Fallopian tube (tissue), 1 donor: ENCODE results near the genes SLC27A6, LYRM7 and RAPGEF6.

- PRO-cap: unidirectional peak, plus-strand start at chr5:128082824
Measured at GRCh38 chr5:128082548-128082938, 1.0 kb upstream of the SLC12A2 start.

GRCh38 chr5:128082939-128083691 lies 451 bp upstream of the SLC12A2 start:
- PRO-cap: bidirectional peak, plus-strand start at chr5:128083766, minus-strand start at chr5:128083607

DNA sequence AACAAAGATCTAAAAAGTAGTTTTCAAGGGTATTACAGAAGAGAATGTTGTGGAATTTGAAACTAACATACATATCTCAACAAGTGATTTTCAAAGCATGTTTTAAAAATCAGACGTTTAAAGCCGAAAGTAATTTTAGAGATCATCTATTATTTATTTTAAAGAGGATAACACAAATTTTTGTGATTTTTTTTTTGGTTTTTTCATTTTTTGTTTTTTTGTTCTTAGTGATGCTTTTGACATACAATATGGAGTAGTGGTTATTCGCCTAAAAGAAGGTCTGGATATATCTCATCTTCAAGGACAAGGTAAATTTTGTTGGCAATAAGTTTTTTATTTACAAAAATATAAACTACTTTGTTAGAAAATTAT lies 87.9 kb downstream of the SLC12A2 start:
- PRO-cap: no peak

DNA sequence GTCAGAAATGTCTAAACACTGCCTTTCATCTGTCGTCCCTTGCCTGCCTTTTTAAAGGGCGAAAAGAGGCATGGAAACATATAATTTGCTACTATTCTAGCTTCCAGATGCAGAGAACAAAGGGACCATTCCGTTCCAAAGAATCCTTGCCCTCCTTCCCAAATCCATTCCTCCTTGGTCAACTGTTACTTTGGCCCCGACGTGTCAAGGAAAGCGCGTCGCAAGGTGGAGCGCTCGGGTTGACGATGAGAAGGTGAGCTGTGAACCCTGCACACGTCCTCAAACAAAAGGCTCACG lies 1.4 kb downstream of the FBN2 start:
- PRO-cap: no peak

DNA sequence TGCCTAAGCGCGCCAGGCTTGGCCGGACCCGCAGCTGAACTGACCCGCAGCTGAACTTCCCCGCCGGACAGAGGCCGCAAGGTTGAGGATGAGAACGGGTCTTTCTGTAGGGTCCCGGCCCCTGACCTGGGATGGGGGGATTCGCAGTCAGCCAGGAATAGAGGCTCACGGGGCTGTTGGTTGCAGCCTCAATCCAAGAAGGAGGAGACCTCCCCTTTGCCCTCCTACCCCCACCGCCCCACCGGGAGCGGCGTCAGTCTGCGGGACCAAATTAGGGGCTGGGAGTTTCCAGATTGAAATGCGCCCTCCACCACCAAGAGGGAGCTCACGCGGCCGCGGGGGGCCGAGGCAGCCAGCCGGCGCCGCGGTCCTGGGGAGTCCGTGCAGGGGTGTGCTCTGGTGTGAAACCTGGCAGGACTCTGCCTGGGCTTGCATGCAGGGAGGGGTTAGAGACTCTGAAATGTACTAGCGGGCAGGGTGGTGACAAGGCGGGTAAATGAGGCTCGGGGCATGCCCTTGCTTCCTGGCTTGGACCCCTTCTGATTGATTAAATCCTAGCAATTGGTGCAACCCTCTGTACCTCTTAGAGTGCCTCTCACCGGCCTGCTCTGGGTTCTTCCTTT lies 937 bp upstream of the FBN2 start:
- PRO-cap: no peak

DNA sequence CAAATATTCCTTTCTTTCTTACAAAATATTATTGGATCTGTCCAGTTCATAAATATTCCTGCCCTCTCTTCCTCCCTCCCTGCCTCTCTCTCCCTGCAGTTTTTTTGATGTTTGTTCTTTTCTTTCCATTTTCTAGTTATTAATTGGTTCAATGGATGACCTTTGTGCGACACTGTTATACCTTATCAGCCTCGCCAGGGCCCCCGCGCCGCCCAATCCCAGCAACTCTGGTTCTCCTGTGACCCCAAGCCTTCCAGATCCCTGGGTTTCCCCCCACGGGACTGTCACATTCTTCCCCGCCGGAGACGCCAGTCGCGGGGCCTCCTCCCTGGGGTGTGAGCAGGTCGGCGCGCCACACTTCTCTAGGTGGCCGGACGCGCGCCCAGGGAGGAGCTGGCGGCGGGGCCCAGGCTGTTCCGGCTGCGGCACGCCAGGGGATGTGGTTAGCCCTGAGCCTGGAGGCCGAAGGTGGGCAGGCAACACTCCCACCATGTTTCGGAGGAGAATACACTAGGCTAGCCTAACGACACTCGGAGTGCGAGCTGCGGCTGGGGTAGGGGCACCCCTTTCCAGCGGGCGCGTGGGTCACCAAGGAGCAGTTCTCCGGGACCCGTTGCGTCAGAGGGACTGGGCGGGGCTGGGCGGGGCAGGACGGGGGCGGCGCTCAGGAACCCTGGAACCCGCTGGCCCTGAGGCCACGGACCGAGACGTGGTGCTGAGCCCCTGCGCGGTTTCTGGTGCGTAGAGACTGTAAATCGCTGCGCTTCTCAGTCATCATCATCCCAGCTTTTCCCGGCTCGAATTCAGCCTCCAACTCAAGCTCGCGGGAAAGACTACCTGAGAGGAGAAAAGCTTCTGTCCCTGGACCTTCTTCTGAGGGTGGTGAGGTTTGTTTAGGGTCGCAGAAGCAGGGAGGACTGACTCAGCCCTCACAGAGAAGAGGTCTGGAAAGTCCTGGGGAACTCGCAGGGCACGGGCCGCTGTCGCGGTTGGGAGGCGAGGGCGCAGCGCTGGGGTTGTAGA lies at the start of gene SLC27A6:
SLC27A6 (plus strand) TSS at position 678 of the 1,023 bp plus-strand sequence.
- PRO-cap: bidirectional peak, plus-strand start at position 355 of the sequence, minus-strand start at position 337 of the sequence; bidirectional peak, plus-strand start at position 698 of the sequence, minus-strand start at position 620 of the sequence

DNA sequence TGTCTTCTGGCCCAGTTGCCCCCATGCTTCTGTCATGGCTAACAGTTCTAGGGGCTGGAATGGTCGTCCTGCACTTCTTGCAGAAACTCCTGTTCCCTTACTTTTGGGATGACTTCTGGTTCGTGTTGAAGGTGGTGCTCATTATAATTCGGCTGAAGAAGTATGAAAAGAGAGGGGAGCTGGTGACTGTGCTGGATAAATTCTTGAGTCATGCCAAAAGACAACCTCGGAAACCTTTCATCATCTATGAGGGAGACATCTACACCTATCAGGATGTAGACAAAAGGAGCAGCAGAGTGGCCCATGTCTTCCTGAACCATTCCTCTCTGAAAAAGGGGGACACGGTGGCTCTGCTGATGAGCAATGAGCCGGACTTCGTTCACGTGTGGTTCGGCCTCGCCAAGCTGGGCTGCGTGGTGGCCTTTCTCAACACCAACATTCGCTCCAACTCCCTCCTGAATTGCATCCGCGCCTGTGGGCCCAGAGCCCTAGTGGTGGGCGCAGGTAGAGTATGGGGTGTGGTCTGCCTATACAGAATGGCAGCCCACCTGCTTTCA lies 905 bp downstream of the SLC27A6 start:
- PRO-cap: no peak

- PRO-cap: bidirectional peak, plus-strand start at chr5:129094751, minus-strand start at chr5:129094490
Measured at GRCh38 chr5:129094384-129094637, 238 bp upstream of the ISOC1 start.

DNA sequence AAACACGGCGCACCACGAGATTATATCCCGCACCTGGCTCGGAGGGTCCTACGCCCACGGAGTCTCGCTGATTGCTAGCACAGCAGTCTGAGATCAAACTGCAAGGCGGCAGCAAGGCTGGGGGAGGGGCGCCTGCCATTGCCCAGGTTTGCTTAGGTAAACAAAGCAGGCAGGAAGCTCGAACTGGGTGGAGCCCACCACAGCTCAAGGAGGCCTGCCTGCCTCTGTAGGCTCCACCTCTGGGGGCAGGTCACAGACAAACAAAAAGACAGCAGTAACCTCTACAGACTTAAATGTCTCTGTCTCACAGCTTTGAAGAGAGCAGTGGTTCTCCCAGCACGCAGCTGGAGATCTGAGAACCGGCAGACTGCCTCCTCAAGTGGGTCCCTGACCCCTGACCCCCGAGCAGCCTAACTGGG lies 347.0 kb downstream of the HINT1 start:
- PRO-cap: no peak

GRCh38 chr5:131163725-131164083 lies 1.4 kb downstream of the HINT1 start:
- PRO-cap: no peak

DNA sequence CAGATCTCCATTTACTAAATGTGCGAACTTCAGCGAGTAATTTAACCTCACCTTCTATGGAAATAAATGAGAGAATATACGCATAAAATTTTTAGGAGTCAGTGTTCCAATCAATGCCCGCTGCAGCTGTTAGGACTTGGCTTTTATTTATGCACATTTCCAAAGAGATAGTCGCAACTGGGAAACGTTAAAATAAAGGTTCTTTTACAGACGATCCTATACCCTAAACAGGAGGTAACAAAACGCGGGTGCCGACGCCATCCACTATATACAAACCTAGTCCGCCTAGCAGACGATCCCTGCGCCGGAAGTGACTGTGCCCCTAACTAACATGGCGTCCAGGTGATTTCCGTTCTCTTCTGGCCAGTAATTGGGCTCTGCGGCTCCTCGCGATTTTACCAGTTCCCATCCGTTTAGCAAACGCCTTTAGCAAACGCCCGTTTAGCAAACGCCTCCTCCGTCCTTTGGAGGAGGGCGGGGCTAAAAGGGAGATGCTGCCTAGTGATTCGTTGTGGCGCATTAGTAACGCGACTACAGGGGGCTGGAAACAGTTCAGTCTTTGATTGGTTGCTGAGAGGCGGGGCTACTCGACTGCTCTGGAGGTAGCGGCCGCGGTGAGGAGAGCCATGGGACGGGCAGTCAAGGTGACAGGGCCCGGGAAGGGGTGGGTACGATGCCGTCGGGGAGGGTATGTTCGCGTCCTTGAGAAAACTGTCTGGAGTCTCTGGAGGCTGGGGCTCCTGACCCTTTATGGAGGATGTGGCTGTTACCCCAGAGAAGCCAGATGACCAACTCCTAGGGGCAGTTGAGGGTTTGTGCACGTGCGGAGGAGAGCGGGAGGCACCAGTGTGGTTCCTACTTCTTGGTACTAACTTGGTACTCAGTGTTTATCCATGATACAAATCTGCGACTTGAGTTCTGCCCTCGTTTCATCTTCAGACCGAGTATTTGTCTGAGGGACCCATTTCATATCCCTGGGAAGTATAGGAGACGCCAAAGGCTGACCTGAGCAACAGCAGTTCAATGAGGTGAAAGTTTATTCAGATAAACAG lies at the start of gene LYRM7:
LYRM7 (plus strand) TSS at position 550 of the 1,052 bp plus-strand sequence.
- PRO-cap: bidirectional peak, plus-strand start at position 550 of the sequence, minus-strand start at position 312 of the sequence

GRCh38 chr5:131256975-131257275 lies 6.9 kb upstream of the CDC42SE2 start:
- PRO-cap: no peak

GRCh38 chr5:131349278-131349730 lies 85.5 kb downstream of the CDC42SE2 start:
- PRO-cap: no peak

- PRO-cap: no peak
Measured at GRCh38 chr5:131382879-131383447, 119.1 kb downstream of the CDC42SE2 start.

GRCh38 chr5:131573010-131573663 lies 61.9 kb downstream of the RAPGEF6 start:
- PRO-cap: no peak

GRCh38 chr5:131575101-131576125 lies 59.6 kb downstream of the RAPGEF6 start:
- PRO-cap: no peak

GRCh38 chr5:131634503-131635278 lies at the start of gene RAPGEF6:
TSS of gene RAPGEF6 (minus strand) at chr5:131635229.
- PRO-cap: unidirectional peak, plus-strand start at chr5:131634852; bidirectional peak, plus-strand start at chr5:131635398, minus-strand start at chr5:131635213

- PRO-cap: unidirectional peak, minus-strand start at chr5:131672324
Measured at GRCh38 chr5:131671944-131672800, 37.1 kb upstream of the RAPGEF6 start.

DNA sequence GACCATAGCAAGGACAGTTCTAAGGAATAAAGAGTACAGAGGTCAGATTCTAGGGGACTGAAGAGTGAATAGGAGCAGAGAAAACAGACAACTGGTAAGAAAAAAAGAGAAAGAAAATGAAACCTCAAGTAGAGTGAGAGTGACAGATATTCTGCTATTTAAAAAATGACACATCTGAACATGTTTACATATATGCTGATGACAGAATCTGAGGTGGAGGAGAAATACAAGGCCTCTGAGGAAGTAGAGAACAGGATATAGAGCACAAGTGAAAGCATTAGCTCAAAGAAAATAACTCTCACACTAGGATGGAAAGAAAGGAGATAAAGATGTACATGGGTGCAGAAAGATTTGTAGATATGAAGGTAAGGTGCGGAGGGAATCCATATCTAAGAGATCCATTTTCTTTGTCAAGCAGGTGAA lies 49.1 kb downstream of the FNIP1 start:
- PRO-cap: no peak

- PRO-cap: no peak
Measured at GRCh38 chr5:131786549-131786924, 10.3 kb downstream of the FNIP1 start.